NCI-H460 (cell line): ENCODE results near the genes DEFB126, DEFB129, RBCK1 and FKBP1A.

DNA sequence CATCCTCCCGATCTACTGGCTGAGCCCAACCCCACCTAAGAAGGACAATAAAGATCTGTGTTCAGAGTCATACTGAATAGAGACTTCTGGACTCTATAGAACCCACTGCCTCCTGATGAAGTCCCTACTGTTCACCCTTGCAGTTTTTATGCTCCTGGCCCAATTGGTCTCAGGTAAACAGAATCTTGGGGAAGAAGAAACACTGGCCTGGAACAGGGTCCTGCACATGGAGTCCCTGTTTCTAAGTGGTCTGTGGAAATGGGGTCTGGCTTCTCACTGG is at the start of gene DEFB126:
Gene DEFB126 (plus strand): TSS at position 77 of the 280 bp plus-strand sequence.
RAMPAGE:
- cytosol, long total RNA: no peak
- long total RNA: no peak
- nucleus, long total RNA: no peak

RAMPAGE:
- cytosol, long total RNA: no peak
- long total RNA: no peak
- nucleus, long total RNA: no peak
Measured at GRCh38 chr20:226906-227333, at the start of gene DEFB129. TSS of gene DEFB129 (plus strand) at chr20:227258.

DNA sequence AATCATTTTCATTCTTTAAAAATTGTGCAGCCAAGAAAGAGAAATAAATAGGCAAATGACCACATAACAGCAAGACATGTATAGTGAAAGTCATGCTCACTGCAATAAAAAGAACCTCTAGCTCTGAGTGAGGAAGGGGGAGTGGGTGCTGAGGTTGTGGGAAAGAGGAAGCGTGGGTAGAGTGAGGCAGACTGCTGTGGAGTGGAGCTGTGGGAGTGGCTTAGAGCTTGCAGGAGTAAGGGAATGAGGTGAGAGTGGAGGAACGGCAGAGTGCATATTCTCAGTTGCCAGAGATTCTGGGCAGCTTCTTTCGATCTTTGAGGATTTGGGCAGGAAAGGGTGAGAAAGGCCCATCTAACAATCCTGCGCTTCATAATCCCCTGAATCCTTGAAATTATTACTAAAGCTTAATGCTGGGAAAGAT is 10.5 kb downstream of the DEFB129 start:
RAMPAGE:
- cytosol, long total RNA: no peak
- long total RNA: no peak
- nucleus, long total RNA: no peak

DNA sequence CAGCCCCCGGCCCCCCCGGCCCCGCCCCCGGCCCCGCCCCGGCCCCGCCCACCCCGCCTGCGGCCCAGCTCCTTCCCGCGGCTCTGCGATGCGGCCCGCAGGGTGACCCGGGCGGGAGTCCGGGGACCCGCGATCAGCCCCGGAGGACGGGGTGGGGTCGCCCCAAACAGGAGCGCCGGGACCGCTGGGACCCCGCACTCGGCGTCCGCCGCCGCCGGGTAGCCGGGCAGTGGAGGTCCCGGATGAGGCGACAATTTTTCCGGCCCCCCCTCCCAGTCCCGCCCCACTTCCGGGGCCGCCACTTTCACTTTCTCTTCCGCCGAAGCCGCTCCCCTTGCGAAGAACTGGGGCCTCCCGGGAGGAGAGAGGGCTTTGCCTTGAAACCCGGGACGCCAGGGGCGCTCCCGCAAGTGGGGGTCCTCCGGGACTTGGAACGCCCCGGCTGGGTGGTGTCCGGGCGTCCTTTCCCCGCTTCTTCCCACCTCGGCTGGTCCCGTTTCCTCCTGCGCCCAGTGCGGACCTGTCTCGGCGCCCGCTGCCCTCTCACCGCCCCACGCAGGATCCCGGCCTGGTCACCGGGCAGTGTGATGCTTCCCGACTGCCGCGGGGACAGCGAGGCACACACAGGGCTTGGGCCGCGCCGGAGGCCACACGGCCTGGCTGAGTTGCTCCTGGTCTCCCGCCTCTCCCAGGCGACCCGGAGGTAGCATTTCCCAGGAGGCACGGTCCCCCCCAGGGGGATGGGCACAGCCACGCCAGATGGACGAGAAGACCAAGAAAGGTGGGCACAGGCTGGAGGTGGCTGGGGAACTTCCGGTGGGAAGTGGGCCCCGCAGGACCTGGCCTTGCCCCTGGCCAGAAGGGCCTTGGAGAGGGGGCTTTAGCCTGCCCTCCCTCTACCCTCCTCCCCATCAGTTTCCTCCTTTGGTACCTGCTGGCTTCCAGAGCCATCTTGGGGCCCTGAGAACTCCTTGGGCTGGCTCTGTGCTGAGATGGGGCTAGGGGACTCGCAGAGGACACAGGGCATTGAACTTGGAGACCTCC is at the start of gene RBCK1:
Gene RBCK1 (plus strand): TSS at position 301 of the 1,044 bp plus-strand sequence.
RAMPAGE:
- cytosol, long total RNA: start-site peak on the plus strand centred at position 326 of the sequence, 86 bp wide, 534 and 156 reads in 2 replicates
- long total RNA: no peak
- nucleus, long total RNA: no peak

RAMPAGE:
- cytosol, long total RNA: no peak
- long total RNA: no peak
- nucleus, long total RNA: no peak
Measured at GRCh38 chr20:607160-607978, 2.7 kb downstream of the TCF15 start.

DNA sequence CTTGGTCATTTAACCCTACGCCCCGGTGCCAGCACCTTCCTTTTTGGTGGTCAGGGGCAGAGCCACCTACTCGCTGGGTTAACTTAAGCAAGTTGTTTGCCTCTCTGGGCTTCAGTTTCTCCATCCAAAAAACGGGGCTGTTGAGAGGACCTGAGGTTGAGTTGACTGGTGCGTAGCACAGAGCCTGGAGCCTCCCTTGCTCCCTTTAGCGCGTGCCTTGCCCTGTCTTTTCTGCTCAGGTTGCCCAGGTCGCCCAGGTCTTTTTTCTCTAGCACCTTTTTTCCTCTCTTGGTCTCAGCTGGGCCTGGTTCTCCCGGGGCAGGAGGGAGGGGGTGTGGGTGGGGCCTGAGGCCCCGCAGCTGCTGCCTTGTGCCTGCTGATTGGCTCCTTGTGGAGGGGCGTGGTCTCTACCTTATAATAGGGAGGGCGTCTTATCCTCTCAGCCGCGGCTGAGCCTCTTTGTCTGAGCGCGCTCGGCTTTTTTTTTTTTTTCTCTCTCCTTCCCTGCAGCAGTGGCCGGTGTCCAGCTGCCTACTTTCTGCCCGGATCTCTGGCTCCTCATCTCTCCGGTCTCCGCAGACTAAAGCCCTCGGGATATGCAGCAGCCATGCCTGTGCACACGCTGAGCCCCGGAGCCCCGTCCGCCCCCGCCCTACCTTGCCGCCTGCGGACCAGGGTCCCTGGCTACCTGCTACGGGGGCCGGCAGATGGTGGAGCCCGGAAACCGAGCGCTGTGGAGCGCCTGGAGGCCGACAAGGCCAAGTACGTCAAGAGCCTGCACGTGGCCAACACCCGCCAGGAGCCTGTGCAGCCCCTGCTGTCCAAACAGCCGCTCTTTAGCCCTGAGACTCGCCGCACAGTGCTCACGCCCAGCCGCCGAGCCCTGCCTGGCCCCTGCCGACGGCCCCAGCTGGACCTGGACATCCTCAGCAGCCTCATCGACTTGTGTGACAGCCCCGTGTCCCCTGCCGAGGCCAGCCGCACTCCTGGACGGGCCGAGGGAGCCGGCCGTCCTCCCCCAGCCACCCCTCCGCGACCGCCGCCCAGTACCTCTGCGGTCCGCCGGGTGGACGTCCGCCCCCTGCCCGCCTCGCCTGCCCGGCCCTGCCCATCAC is 11.0 kb downstream of the FAM110A start:
RAMPAGE:
- cytosol, long total RNA: no peak
- long total RNA: no peak
- nucleus, long total RNA: no peak

DNA sequence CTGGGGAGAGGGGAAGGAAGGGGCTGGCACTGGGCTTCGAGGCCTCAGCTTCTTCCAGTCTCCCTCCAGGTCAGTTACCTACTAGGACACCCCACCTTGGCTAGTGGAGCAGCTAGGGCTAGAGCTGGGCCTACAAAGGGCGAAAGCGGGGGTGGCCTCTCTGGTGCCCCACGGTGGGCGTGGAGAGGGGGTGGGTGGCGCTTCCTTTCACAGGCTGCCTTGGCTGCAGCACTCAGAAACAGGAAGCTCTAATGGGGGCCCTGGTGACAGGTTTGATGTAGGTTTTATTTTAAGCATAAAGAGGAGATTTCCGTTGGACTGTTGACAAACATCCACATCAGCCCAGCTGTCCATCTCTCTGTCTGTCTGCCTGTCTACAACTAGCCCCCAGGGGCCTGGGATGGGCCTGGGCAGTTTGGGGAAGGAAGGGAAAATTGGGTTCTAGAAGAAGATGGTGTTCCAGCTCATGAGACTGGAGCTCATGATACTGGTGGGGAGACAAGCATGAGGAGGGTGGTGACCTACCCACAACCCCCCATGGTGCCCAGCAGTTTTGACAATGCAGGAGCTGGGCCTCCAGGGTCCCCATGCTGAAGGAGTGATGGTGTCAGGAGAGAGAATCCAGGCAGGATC is 13.5 kb downstream of the FAM110A start:
RAMPAGE:
- cytosol, long total RNA: no peak
- long total RNA: no peak
- nucleus, long total RNA: no peak

DNA sequence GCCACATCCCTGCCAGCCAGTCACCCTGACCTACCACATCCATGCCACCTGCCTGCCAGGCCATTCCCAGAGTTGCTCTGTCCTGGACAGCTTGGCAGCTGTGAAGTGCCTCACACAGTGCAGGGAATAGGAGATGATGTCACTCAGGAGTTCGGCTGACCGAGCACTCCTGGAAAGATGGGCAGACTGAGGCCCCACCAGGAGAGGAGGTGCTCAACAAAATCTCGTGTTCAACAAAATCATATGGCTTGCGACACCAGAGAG is 12.5 kb upstream of the PSMF1 start:
RAMPAGE:
- cytosol, long total RNA: no peak
- long total RNA: no peak
- nucleus, long total RNA: no peak

GRCh38 chr20:1382493-1382935 is 10.3 kb downstream of the FKBP1A start:
RAMPAGE:
- cytosol, long total RNA: no peak
- long total RNA: no peak
- nucleus, long total RNA: no peak

DNA sequence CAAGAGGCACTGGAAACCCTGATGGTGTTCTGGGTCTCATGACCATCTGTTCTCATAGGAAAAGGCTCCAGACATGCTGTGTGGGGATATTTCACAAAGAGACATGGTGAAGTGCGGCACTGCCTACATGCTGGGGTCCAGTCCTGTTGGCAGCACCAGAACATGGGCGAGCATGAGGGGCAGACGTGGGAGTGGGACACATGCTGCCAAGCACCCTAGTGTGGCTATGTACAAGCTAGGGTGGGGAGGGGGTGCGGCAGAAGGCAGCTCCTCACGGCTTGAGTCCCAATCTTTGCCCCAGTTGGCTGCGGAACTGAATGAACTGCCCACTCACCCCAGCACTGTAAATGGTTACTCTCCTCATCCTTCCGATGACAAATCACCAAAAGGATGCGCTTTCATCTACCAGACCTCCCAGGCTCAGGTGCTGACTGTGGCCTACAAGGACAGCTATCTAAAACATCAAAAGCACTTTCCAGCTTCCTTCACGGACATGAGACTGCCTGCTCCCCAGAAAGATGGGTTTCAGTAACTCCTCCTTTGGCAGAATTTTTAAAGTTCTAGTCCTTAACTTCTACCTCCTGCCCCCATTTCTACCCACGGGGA is 1.8 kb downstream of the FKBP1A start:
RAMPAGE:
- cytosol, long total RNA: no peak
- long total RNA: no peak
- nucleus, long total RNA: no peak

RAMPAGE:
- cytosol, long total RNA: start-site peak on the minus strand at chr20:1393011-1393113, 809 and 649 reads in 2 replicates
- long total RNA: start-site peak on the minus strand at chr20:1393014-1393111, 317 and 790 reads in 2 replicates
- nucleus, long total RNA: no peak
Measured at GRCh38 chr20:1392521-1393469, at the start of gene FKBP1A. TSS of gene FKBP1A (minus strand) at chr20:1393054.

GRCh38 chr20:1468820-1469325 is 2.2 kb upstream of the NSFL1C start:
RAMPAGE:
- cytosol, long total RNA: no peak
- long total RNA: no peak
- nucleus, long total RNA: no peak

GRCh38 chr20:1489152-1490166 is 1.8 kb downstream of the SIRPB2 start:
RAMPAGE:
- cytosol, long total RNA: no peak
- long total RNA: no peak
- nucleus, long total RNA: no peak

DNA sequence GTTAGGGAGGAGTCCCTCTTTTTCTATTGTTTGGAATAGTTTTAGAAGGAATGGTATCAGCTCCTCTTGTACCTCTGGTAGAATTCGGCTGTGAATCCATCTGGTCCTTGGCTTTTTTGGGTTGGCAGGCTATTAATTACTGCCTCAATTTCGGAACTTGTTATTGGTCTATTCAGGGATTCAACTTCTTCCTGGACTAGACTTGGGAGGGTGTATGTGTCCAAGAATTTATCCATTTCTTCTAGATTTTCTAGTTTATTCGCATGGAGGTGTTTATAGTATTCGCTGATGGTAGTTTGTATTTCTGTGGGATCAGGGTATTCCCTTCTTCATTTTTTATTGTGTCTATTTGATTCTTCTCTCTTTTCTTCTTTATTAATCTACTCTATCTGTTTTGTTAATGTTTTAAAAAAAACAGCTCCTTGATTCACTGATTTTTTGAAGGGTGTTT is 14.3 kb downstream of the SIRPD start:
RAMPAGE:
- cytosol, long total RNA: no peak
- long total RNA: no peak
- nucleus, long total RNA: no peak

DNA sequence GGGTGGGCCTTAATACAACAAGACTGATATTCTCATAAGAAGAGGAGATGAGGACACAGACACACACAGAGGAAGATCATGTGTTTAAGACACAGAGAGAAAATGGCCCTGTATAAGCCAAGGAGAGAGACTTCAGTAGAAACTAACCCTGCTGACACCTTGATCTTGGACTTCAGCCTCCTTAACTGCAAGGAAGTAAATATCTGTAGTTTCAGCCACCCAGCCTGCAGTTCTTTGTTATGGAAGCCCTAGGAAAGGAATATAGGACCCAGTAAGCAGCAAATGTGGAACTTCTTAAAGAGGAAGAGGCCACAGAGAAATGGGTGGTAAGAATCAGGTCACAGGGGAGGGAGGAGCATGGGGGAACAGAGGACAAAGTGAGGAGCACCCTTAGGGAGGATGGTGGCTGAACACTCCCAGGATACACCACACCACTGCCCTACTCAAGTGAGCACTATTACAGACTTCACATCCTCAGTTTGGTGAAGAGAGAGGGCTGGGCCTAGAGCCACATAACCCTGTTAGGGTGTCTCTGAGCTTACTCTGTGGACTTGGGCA is 735 bp downstream of the SIRPB1 start:
RAMPAGE:
- cytosol, long total RNA: no peak
- long total RNA: no peak
- nucleus, long total RNA: no peak

GRCh38 chr20:1803971-1804086 is 91.4 kb upstream of the SIRPA start:
RAMPAGE:
- cytosol, long total RNA: no peak
- long total RNA: no peak
- nucleus, long total RNA: no peak

RAMPAGE:
- cytosol, long total RNA: no peak
- long total RNA: no peak
- nucleus, long total RNA: no peak
Measured at GRCh38 chr20:1881413-1882129, 13.6 kb upstream of the SIRPA start.

DNA sequence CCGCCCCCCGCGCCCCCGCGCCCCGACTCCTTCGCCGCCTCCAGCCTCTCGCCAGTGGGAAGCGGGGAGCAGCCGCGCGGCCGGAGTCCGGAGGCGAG is 1.1 kb upstream of the SIRPA start:
RAMPAGE:
- cytosol, long total RNA: no peak
- long total RNA: no peak
- nucleus, long total RNA: no peak

DNA sequence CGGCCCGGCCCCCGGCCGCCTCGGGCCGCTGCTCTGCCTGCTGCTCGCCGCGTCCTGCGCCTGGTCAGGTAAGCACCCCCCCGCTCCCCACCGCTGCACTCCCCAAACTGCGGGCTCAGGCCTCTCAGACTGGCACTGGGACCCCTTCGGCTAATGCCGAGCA is 133 bp downstream of the SIRPA start:
RAMPAGE:
- cytosol, long total RNA: no peak
- long total RNA: no peak
- nucleus, long total RNA: no peak

DNA sequence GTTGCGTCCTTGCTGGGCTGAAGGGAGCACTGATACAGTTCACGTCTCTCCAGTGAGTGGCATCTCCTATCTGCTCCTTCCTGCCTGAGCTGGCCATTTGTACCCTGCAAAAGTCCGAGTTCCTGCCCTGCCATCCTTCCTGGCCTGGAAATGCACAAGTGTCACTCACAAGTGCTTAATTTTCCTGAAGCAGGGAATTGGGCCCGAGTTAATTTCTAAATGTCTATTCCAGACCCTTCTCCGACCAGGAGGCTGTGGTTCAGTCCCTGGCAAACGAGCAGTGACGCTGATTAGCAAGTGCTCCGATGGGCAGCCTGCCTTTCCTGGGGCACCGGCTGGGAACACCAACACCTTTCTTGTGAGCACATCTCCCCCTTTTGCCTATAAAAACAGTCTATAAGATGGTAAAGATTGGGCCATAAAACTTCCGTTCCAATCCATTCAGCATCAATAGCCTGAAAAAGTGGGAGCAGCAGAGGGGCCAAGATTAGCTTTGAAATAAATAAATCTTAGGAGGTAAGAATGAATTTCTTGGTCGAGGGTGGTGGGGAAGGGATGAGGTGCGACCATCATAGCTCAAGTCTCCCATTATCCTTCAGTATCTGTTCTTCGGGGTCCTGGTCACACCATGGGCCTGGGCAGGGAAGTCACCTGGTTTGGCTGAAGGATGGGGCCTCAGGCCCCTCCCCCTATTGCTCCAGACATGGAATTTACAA is 1.8 kb downstream of the SIRPA start:
RAMPAGE:
- cytosol, long total RNA: no peak
- long total RNA: no peak
- nucleus, long total RNA: no peak